SP-49 (cell line): ENCODE results near the gene KRBA1.

DNA sequence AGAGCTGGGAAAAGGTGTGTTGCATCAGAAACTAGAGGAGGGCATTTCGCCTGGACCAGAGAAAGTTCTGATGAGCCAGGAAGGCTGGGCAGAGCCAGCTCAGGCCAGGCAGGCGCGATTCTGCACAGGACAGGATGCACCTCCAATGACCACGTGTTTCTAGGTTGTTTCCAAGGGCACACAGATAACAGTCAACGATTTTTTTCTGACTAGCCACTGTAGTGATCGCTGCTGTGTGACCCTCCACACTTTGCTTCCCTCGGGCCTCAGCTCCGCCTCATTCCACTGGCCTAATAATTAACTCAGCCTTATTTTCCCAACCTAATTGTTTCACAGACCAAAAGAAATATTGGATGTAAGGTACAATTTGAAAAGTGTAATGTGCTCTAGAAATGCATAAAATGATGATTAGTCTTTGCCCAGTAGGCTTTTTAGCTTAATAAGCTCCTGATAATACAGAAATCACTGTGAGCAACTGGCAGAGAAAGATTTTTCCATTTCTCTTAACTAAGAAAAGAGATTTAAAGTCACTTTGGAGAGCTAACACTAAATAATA is 291.1 kb upstream of the C7orf33 start:
- PRO-cap = no peak

DNA sequence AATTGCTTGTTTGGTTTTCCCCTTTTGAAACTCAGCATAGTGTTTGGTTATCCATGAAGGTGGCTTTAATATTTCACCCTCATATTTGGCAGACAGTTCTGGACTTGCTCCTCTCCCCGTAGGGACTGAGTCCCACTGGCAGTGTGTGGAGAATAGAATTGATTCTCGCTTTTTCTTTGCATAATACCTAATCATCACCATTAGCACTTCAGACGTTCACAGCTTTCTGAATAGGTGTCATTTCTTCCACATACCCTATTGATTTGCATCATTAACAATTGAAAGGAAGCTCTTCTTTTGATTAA is 250.2 kb upstream of the C7orf33 start:
- PRO-cap = no peak

DNA sequence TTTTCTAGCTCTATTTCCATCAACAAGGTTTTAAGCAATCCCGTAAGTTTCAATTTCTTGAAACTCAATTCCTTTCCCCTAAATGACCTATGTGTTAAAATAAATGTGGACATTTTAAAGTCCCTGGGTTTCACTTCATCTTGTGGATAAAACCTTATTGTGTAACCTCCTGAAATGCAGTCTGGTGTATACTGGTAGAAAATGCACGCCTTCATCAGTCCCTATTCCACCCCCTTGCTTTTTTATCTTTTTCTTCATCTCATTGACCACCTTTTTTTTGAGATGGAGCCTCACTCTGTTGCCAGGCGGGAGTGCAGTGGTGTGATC is 8.9 kb upstream of the C7orf33 start:
- PRO-cap = no peak

- PRO-cap = no peak
Measured at GRCh38 chr7:148699064-148699153, 206 bp downstream of the CUL1 start.

- PRO-cap = no peak
Measured at GRCh38 chr7:148700796-148701182, 2.1 kb downstream of the CUL1 start.

GRCh38 chr7:148715778-148716510 is 17.2 kb downstream of the CUL1 start:
- PRO-cap = no peak

DNA sequence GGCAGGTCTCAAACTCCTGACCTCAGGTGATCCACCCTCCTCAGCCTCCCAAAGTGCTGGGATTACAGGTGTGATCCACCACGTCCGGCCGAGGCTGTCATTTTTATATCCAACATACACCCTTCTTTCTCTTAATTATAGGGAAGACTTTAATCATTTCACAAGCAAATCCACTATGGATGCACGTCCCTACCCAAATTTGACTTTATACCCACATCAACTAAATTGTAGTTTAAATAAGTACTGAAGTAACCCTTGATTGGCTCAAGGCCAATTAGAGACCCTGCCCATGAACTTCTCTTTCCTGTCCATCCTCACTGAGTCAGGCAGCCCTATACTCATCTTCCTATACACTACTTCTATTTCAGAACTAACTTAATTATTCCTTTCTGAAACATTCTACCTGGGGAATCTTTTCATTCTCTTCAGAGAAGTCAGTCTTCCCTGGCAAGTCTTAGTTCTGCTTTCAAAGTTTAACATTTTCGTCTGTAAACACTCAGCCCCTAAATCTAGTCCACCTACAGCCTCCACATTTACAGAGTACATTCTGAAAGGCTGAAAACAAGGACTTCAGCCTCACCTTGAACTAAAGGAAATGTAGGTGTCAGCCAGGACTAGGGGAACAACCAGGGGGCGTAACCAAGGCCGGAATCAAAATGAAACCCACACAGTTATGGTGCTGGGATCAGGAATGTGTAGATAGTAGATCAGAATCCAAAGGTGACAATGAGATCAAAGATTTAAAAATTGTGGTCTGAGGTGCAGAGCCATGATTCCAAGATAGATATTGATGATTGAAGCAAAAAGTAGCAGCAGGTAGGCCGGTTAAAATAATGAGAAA is 78.0 kb downstream of the CUL1 start:
- PRO-cap = no peak

- PRO-cap = no peak
Measured at GRCh38 chr7:148982594-148983287, 45.6 kb downstream of the PDIA4 start.

- PRO-cap = no peak
Measured at GRCh38 chr7:149027416-149027843, 875 bp downstream of the PDIA4 start.

- PRO-cap = no peak
Measured at GRCh38 chr7:149228607-149229088, 10.8 kb upstream of the ZNF212 start.

DNA sequence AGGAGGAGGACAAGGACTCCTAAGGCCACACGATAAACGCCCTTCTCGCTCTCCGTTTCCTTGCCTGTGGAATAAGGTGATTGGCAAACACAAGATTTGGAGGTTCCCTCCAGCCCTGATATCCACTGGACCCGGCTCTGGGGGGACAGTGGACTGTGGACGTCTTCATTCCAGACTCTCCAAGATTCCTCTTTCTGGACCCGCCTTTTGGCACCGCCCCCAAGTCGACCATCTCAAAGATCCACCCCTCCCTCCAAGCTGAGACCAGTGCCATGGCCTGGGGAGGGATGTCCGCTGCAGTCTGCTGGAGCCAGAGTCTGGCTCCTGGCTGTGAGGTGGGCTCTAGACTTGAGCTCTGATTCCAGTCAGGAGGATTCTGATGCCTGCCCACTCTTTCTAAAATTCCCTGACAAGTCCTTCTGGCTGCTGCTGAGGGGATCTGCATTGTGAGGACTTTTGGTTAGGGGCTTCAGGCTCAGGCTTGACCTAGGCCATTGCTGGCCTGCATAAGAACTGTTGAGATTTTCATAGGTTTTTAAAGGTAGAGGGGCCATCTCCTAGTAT is 23.7 kb downstream of the ZNF783 start:
- PRO-cap = no peak

DNA sequence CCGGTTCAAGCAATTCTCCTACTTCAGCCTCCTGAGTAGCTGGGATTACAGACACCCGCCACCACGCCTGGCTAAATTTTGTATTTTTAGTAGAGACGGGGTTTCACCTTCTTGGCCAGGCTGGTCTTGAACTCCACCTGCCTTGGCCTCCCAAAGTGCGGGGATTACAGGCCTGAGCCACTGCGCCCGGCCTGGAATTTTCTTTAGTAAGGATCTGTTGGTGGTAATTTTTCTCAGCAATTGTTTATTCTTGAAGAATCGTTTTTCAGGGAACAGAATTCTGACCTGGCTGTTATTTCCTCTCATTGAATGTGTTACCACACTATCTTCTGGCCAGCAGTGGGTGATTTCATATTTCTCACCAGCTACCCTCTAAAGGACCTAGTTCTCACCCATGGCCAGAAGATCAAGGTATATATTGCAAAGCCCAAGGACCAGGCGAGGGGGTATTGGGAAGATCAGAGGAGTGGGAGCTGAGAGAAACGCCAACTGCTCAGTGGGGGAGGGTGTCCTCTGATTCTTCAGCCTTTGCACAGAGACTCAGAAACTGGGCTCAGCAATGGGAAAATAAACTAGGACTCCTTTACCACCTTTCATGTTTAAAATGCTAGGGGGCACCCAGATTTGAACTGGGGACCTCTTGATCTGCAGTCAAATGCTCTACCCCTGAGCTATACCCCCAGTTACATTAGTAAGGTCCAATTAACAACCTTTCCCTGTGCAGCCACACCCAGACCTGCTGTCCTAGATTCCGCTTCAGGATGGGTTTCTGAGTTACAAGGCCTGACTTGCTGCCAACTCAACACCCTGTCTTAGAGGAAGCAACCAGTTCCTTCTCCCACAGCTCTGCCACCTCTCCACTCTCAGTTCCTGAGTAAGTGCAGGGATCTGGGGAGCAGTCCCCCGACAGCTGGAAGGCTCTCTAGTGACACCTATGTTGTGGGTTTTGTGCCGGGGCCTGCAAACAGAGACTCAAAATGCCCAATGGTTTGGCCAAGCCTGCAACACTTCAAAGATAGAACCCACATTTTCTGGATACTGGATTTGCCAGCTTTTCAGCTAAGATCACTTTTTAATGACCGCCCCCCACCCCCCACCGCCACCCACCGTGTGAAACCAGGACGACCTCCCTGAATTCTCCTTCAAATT is 93.4 kb downstream of the ZNF783 start:
- PRO-cap = no peak

- PRO-cap = no peak
Measured at GRCh38 chr7:149369568-149370052, 91.3 kb downstream of the ZNF777 start.

- PRO-cap = no peak
Measured at GRCh38 chr7:149546369-149546809, 48.8 kb upstream of the ZNF746 start.

DNA sequence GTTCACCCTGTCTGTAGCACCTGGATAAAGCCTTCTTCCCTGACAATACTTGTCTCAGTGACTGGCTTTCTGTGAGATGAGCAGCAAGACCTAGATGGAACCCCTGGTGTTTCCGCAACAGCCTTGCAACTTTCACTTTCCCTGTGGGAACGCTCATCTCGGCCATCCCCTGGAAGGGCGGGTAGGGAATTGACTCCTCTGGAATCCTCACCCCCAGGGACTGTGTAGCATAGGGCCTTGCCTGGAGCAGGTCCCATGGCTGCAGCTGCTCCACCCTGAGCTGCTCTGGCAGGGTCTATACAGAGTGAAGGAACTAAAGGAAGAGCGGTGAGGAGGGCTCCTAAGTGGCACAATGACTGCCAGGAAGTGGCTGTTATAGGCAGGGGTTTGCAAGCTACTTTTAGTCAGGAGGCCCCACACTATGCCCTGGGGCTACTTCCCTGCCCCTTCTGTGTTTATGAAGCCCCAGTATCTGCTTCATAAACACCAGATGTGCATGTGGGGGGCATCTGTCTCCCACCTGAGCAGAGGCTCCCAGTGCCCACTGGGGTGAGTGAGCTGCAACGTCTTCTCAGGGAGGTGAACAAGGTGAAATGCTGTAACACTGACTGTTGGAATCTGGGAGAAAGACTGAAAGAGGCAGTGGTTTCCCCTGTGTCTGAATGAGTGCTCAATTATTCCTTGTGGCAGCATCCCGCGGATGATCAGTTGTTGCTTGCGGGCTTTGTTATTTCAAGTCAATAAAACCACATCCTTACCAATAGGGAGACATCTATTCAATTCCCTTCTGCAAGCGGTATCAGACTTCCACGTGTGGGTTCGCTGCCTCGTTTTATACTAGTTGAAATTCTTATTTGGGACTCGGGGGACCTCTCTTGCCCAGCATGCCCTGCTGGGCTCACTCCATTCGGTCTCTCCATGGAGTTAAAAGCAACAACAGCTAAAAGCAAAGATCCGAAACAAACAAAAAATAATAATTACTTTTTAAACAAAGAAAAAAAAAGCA is 51.1 kb upstream of the ZNF746 start:
- PRO-cap = no peak

- PRO-cap = no peak
Measured at GRCh38 chr7:149612907-149613612, 101.7 kb upstream of the KRBA1 start.

DNA sequence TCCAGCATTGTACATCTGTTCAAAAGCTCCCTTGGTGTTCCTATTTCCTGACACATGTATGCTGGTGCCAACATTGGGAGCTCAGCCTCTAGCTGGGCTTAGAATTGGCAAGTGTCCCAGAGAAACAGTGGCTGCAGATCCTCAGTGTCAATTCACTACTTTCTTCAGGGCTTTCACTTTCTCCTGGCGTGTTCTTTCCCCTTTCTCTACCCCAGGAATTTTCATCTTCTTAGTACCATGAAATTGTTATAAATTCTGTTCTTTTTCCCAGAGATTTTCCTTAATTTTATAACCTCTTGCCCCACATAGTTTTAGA is 44.4 kb upstream of the KRBA1 start:
- PRO-cap = no peak

- PRO-cap = unidirectional peak, plus-strand start at chr7:149715026
Measured at GRCh38 chr7:149714398-149715374, at the start of gene KRBA1. TSS of gene KRBA1 (plus strand) at chr7:149714951.

GRCh38 chr7:149730184-149730787 is 15.5 kb downstream of the KRBA1 start:
- PRO-cap = no peak

GRCh38 chr7:149770606-149770882 is 2.8 kb downstream of the ZNF467 start:
- PRO-cap = no peak